Right atrium auricular region (tissue), 2 donors: ENCODE results near the genes ANKRD18A, ZNG1F, SPATA31A7, SPATA31A3 and ZNG1C.

DNA sequence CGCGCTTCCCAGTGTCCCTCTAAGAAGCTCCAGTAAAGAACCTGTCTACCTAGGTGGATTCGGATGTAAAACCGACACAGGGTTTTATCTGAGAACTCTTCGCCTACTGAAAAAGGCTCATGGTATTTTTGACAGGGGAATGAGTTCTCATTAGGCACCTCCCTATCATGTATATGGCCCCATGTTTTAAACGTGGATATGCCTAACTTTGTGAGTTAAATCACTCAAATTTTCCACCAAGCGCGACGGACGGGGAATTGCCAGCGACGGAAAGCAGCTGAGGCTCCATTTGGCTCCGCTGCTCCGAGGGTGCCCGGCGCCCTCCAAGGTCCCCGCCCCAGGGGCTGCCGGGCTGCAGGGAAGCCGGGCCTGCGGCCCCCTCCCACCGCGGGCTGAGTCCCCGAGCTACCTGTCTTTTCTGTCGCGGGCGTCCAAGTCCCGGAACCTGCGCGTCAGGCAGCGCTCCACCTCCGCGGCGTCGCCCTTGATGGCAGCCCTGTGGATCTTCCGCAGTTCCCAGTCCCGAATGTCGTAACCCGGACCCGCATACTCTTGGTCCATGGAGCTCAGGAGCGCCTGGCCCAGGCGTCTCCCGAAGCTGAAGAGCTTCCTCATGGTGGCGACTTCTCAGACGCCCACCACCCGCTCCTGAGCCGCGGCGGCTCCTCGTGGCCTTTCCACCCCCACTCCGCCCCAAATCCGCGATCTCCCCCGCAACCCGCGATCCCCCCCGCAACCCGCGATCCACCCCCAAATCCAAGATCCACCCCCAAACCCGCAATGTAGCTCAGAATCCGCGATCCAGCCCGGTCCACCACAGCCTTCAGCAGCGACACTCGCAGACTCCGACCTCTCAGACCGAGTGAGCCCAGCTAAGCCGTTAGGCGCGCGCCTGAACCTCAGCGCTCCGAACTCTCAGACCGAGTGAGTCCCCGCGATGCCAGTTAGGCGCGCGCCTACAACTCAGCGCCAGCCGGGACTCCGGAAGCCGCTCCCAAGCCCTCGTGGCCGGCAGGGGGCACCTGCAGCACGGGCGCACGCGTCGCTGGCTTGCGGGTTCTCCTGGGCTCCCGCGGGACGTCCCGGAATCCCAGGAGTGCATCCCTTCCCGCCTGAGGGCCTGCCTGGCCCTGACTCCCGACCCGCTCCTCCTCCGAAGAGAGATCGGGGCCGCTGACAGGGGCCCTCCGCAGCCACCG lies at the start of gene ANKRD18A:
ANKRD18A (minus strand) TSS at position 926 of the 1,199 bp plus-strand sequence.
- PRO-cap = bidirectional peak, plus-strand start at position 1,096 of the sequence, minus-strand start at position 847 of the sequence
- RAMPAGE, long total RNA, 2 experiments = start-site peak on the minus strand in 1 of 2 experiments, centred at position 935 of the sequence, 19 reads per replicate

DNA sequence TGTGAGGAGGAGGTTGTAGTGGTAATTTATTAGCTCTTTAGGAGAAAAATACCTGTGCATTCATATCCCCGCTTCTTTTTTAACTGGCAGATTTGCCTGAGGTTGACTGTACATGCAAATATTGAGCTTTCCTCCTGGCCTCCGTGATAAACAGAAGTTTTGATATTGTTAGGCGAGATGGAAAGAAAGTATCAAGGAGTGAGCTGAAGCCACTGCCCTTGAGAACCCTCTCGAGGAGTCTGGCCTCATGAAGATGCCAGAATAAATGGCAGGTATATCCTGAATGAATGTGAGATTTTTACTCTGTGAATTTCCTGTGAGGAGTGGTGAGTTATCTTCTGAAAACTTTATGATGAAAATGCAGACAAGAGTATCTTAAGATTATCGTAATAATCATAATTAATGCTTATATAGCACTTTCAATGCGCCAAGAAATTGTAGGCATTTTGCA lies 135.3 kb downstream of the FOXD4L6 start:
- PRO-cap = no peak
- RAMPAGE, long total RNA, 2 experiments = no peak in any of the 2 experiments

GRCh38 chr9:41189235-41189568 lies at the start of gene ZNG1F:
TSS of gene ZNG1F (minus strand) at chr9:41189317.
- PRO-cap = no peak
- RAMPAGE, long total RNA, 2 experiments = no peak in any of the 2 experiments

GRCh38 chr9:41273724-41274443 lies 84.8 kb upstream of the ZNG1F start:
- PRO-cap = no peak
- RAMPAGE, long total RNA, 2 experiments = no peak in any of the 2 experiments

- PRO-cap = no peak
- RAMPAGE, long total RNA, 2 experiments = no peak in any of the 2 experiments
Measured at GRCh38 chr9:42306614-42307099, 123.2 kb downstream of the SPATA31A6 start.

GRCh38 chr9:61189652-61190188 lies at the start of gene SPATA31A7:
TSS of gene SPATA31A7 (plus strand) at chr9:61190036.
- PRO-cap = no peak
- RAMPAGE, long total RNA, 2 experiments = no peak in any of the 2 experiments

- PRO-cap = no peak
- RAMPAGE, long total RNA, 2 experiments = start-site peak on the plus strand in 1 of 2 experiments, at chr9:61330720-61330758 at its widest, 18 reads per replicate
Measured at GRCh38 chr9:61330299-61331023, 140.6 kb downstream of the SPATA31A7 start.

DNA sequence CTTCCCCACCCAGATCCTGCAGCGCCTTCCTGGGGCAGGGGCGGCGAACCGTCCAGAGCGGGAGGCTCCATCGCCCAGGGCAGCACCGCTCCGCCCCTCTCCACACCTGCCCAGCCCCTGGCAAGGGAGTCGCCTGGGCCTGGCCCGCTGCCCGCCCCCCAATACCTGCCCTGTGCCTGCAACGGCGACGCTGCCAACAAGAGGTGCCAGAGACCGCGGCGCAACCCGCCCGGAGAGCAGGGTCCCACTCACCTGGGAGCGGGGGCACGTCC lies 1641.1 kb downstream of the SPATA31A7 start:
- PRO-cap = no peak
- RAMPAGE, long total RNA, 2 experiments = no peak in any of the 2 experiments

GRCh38 chr9:62837984-62838935 lies 1648.4 kb downstream of the SPATA31A7 start:
- PRO-cap = bidirectional peak, plus-strand start at chr9:62838649, minus-strand start at chr9:62838361
- RAMPAGE, long total RNA, 2 experiments = start-site peak on the plus strand in 1 of 2 experiments, at chr9:62838433-62838448 at its widest, 12 reads per replicate

DNA sequence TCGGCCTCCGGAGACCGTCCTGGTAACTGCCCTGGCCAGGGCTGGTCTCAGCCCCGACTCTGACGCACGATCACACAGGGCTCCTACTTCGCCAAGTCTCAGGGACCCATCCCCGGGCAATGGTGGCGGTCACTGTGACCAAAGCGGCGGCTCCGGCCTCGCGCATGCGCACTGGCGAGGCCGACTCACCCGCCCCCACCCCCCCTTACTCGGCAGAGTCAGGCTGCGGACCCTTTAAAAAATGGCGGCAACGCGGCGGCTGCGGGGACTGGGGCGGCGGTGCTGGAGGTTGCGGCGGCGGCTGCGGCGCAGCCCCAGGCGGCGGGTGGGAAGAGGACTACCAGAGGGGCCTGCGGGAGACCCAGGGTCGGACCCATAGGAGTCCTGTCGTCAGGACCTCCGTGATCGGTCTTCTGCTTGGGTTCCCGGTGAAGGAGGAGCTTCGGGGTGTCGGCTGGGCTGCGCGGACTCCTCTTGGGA lies 1581.3 kb downstream of the FOXD4L5 start:
- PRO-cap = unidirectional peak, minus-strand start at position 124 of the sequence
- RAMPAGE, long total RNA, 2 experiments = start-site peak on the minus strand in 2 of 2 experiments, centred at positions 136 to 138 of the sequence, 24 to 95 reads per replicate

GRCh38 chr9:64870136-64870291 lies 415.0 kb downstream of the FOXD4L5 start:
- PRO-cap = no peak
- RAMPAGE, long total RNA, 2 experiments = no peak in any of the 2 experiments

DNA sequence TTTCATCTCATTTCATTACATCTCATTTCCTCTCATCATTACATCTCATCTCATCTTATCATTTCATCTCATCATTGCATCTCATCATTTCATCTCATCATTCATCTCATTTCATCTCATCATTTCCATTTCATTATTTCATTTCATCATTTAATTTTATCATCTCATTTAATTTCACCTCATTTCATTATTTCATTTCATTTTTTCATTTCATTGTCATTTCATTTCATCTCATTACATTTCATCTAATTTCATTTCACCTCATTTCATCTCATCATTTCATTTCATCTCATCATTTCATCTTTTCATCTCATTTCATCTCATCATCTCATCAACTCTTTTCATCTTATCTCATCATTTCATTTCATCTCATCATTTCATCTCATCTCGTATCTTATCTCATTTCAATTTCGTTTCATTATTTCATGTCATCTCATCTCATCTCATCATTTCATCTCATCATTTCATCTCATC lies 75.0 kb downstream of the FOXD4L4 start:
- PRO-cap = no peak
- RAMPAGE, long total RNA, 2 experiments = no peak in any of the 2 experiments

DNA sequence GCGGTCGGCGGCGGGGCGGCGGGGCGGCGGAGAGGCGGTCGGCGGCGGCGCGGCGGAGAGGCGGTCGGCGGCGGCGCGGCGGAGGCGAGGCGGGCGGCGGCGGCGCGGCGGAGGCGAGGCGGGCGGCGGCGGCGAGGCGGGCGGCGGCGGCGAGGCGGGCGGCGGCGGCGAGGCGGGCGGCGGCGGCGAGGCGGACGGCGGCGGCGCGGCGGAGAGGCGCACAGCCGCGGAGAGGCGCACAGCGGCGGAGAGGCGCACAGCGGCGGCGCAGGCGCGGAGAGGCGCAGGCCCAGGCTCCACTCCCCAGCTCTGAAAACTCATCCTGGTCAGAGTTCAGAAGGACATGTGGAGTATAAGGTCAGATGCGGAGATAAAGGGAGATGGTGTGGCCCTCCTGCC lies 88.5 kb downstream of the FOXD4L4 start:
- PRO-cap = no peak
- RAMPAGE, long total RNA, 2 experiments = no peak in any of the 2 experiments

GRCh38 chr9:66992383-66992714 lies at the start of gene SPATA31A3:
TSS of gene SPATA31A3 (minus strand) at chr9:66992550.
- PRO-cap = no peak
- RAMPAGE, long total RNA, 2 experiments = no peak in any of the 2 experiments

- PRO-cap = no peak
- RAMPAGE, long total RNA, 2 experiments = no peak in any of the 2 experiments
Measured at GRCh38 chr9:67726431-67727070, 132.2 kb upstream of the ANKRD20A1 start.

- PRO-cap = no peak
- RAMPAGE, long total RNA, 2 experiments = no peak in any of the 2 experiments
Measured at GRCh38 chr9:68241718-68242235, at the start of gene ZNG1C. TSS of gene ZNG1C (plus strand) at chr9:68241983.

- PRO-cap = unidirectional peak, plus-strand start at chr9:68501201
- RAMPAGE, long total RNA, 2 experiments = start-site peak on the minus strand in 1 of 2 experiments, at chr9:68500436-68500561 at its widest, 5 to 14 reads per replicate
Measured at GRCh38 chr9:68500310-68501441, 40.0 kb downstream of the TMEM252 start.

- PRO-cap = unidirectional peak, plus-strand start at chr9:68506378
- RAMPAGE, long total RNA, 2 experiments = no peak in any of the 2 experiments
Measured at GRCh38 chr9:68506112-68506431, 34.6 kb downstream of the TMEM252 start.

DNA sequence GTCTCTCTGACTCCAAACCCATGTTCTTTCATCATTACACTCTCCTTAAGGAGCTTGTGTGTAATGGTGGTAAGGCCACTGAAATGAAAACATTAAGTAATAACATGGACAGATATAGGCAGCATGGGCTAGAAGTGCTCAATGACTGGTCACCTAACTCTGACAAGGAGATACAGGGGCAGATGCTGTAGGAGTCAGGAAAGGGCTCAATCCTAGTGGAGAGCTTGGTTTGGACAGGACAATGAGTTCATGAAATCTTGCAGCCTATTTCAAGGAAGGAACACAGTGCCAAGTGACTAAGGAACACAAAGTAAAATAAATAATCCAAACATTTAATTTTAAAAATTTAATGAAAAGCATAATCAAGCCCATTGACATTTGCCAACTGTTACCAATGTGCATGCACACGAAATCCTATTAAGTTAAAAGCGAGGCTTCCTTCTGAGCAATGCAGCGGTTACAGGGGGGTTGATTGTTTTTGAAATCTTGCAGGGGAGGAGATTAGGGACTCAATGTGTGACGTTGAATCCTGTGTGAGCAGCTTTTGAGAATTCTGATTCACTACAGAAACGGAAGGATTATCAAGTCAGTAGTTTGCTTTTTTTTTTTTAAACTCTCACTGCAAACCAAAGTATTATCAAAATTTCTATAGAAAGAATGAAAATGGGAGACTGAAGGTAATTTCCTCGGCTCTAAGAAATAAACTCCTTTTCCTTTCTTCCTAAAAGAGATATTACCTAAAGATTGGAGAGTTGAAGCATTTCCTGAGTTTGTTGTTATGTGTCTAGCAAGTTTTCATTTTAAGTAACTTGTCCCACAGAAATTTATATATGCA lies 109.5 kb downstream of the PRKACG start:
- PRO-cap = unidirectional peak, minus-strand start at position 452 of the sequence
- RAMPAGE, long total RNA, 2 experiments = no peak in any of the 2 experiments

- PRO-cap = no peak
- RAMPAGE, long total RNA, 2 experiments = no peak in any of the 2 experiments
Measured at GRCh38 chr9:68950155-68950689, 63.7 kb downstream of the PRKACG start.